ENCODE data around the gene C11orf87.

GRCh38 chr11:108105213-108105944 lies 16.0 kb upstream of the ACAT1 start:
- PRO-cap = no peak

GRCh38 chr11:108200043-108200625 lies 22.3 kb downstream of the NPAT start:
- PRO-cap = no peak

GRCh38 chr11:108340936-108341422 lies 118.1 kb downstream of the ATM start:
- PRO-cap = no peak

- PRO-cap = no peak
These were observed 1.5 kb downstream of the POGLUT3 start for GRCh38 chr11:108496645-108497119.

- PRO-cap = no peak
These were observed 221.3 kb downstream of the DDX10 start for GRCh38 chr11:108886114-108886694.

- PRO-cap = no peak
These were observed at the start of gene C11orf87 for GRCh38 chr11:109422033-109422587. Gene C11orf87, plus strand, starts transcription at chr11:109422190.

- PRO-cap = no peak
These were observed 38.5 kb downstream of the ZC3H12C start for GRCh38 chr11:110131632-110132067.

DNA sequence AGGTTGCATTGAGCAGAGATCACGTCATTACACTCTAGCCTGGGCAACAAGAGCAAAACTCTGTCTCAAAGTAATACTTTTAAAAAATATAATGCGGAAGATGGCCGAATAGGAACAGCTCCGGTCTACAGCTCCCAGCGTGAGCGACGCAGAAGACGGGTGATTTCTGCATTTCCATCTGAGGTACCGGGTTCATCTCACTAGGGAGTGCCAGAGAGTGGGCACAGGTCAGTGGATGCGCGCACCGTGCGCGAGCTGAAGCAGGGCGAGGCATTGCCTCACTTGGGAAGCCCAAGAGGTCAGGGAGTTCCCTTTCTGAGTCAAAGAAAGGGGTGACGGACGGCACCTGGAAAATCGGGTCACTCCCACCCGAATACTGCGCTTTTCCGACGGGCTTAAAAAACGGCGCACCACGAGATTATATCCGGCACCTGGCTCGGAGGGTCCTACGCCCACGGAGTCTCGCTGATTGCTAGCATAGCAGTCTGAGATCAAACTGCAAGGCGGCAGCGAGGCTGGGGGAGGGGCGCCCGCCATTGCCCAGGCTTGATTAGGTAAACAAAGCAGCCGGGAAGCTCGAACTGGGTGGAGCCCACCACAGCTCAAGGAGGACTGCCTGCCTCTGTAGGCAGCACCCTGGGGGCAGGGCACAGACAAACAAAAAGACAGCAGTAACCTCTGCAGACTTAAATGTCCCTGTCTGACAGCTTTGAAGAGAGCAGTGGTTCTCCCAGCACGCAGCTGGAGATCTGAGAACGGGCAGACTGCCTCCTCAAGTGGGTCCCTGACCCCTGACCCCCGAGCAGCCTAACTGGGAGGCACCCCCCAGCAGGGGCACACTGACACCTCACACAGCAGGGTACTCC lies 87.3 kb downstream of the RDX start:
- PRO-cap = no peak

DNA sequence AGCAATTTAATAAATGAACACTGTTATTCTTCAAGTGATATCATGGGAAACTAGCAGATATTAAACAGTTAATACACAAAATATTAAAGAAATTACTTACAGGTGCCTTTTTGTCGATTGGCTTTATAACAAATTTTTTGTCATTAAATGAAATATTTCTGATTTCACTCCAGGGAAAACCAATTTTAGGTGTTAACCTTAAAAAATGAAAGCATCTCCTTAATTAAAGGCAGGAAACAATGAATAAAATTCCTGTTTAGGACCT lies 41.3 kb downstream of the RDX start:
- PRO-cap = no peak

DNA sequence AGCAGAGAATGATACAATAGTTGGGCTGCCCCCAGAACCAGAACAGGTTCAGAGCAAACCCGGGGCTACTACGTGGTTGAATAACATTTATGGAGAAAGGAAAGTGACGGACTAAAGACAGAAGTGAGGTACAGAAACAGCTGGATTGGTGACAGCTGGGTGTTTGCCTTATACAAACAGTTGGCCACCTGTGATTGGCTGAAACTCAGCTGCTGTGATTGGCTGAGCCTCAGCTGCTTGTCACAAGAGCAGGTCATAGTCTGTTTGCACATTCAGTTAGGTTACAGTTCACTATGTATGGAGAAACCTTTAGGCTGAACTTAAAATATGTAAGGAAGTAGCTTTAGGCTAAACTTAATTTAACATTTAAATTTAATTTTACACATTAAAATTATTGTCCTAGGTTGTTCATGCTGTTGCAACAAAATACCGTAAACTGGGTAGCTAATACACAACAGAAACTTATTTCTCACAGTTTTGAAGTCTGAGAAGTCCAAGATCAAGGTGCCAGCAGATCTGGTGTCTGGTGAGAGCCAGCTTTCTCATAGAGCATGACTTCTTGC lies 52.6 kb upstream of the FDX1 start:
- PRO-cap = no peak

GRCh38 chr11:110430293-110431003 lies 700 bp downstream of the FDX1 start:
- PRO-cap = no peak

GRCh38 chr11:110431219-110432235 lies 1.8 kb downstream of the FDX1 start:
- PRO-cap = no peak

GRCh38 chr11:111417557-111418281 lies 38.6 kb upstream of the POU2AF1 start:
- PRO-cap = bidirectional peak, plus-strand start at chr11:111418060, minus-strand start at chr11:111417807

- PRO-cap = no peak
These were observed 60.0 kb upstream of the POU2AF1 start for GRCh38 chr11:111439028-111439500.

GRCh38 chr11:111623653-111624120 lies 21.4 kb downstream of the SIK2 start:
- PRO-cap = no peak

DNA sequence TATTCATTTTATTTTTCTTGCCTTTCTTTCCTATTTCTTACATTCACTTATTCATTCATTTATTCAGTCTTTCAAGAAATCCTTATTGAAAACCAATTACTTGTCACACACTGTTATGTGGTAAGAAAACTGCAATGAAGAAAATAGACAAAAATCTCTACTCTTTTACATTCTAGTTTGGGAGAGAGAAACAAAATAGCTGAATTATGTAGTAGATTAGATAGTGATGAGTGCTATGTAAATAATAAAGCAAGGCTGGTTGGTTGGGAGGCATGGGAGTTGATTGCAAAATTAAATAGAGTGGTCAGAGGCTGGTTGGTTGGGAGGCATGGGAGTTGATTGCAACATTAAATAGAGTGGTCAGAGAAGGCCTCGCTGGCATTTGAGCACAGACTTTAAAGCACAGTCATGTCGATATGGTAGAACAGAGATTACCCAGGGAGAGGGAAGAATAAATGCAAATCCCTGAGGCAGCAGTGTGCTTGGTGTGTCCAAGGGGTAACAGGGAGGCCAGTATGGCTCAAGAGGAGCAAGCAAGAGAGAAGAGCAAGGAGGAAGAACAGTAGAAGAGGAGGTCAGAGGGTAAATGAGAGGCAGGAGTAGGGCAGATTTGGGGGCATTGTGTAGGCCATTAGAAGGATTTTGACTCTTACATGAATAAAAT lies 22.4 kb downstream of the SIK2 start:
- PRO-cap = no peak

DNA sequence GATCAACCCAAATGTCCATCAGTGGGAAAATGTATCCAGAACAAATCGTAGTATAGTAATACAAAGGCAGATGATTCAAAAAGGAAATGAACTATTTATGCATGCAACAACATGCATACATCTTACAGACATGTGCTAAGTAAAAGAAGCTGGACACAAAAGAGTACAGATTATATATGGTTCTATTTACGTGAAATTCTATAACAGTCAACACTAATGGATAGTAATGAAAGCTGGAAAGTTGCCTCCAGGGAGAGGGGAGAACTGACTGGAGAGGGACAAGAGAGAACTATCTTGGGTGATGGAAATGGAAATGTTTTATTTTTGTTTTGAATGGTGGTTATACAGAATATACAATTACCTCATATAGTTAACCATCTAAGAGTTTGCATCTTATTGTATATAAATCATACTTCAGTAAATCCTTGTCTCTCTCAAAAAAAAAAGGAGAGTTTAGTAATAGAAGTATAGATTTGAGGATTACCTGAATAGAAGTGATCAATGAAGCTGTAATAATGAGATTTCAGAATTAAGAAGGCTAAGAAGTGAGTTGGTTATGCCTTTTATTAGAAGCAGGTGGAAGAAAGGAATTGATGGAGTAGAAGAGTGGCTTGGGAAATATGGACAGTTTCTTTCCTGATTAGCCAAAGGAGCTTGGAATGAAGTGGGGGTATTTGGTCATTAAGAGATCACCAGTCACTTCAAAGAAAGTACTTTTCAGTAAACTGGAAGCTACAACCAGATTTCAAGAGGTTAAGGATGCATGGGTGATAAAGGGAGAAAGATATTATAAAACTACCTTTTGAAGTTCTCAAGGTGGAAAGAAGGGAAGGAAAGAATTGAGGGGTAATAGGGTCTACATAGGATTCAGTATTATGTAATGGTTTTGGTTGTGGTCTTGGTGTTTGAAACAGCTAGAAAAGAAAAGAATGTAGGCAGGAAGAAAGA lies 28.1 kb downstream of the SIK2 start:
- PRO-cap = no peak

DNA sequence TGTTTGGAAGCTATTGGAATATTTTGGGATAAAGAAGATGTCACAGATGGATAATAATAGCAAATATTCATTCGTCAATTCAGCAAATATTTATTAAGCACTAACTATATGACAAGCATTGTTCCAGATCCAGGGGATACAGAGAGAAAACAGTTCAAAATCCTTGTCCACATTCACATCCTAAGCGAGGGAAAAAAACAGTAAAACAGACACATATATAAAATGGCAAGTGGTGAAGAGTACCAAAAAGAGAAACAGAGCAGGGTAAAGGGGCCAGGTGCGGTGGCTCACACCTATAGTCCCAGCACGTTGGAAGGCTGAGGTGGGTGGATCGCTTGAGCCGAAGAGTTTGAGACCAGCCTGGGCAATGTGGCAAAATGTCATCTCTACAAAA lies 59.9 kb downstream of the SIK2 start:
- PRO-cap = no peak

DNA sequence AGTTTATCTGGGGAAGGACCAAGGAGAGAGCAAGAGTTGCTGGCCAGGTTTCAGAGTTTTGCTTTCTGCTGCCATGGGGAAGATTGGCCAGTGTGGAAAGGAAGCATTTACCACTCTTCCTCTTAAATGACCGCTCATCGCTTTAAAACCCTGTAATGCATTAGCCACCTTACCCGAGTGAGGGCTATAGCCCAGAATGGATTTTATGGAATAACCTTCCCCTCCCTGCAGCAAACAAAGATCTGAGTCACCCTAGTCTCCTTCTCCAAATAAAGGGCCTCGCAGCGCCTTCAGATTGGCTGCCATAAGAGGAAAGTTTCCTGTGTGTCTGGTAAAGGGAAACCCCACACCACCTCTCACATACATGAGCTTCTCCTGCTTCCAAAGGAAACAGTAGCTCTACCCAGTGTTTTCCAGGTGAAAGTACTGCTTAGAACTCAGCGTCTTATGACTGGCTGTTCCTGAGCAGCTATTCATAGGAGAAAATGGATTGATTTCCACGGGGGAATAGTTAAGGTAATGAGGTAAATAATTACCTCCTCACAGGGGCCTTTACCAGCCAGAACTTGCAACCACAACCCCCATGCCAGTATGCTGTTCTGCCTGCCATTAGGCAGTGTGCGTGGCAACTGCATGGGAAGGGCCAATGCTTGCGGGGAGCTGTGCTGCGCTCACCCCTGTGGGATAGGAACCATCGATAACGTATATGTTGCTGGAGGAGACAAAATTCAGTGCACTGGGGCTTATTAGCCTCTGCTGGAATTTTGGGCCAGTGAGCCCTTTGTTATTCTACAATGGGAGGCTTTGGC lies 47.6 kb downstream of the PPP2R1B start:
- PRO-cap = no peak

GRCh38 chr11:111727215-111727949 lies 38.8 kb downstream of the PPP2R1B start:
- PRO-cap = no peak

All from paraaortic lymph node (tissue), 1 donor.